ENCODE data around the gene EOMES.

DNA sequence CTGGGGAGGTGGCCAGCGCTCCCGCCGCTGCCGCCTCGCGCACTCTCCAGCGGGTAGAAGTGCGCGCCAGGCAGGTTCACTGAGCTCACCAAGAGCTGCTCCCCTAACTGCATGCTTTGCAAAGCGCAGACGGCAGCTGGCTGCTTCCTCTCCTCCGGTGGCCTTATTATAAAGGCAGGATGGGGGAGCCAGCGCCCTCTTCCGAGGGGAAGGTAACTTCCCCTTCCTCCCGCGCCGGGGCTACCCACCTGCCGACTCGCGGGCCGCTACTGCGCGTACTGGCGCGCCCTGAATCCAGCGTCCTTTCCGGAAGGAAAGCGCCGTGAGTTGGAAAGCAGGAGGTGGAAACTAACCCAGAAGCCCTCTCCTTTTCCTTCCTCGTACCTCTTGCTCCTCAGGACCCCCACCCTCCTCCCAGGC is at the start of gene EOMES:
TSS of gene EOMES (minus strand) at position 142 of the 420 bp plus-strand sequence.
- RAMPAGE, long total RNA = no peak
- RRBS = 2% methylated on average over 14 of the region's 30 CpGs

GRCh38 chr3:28007929-28008766 is 233.3 kb upstream of the CMC1 start:
- RAMPAGE, long total RNA = no peak
- RRBS = no CpG with 5 or more reads among the region's 8 CpGs

DNA sequence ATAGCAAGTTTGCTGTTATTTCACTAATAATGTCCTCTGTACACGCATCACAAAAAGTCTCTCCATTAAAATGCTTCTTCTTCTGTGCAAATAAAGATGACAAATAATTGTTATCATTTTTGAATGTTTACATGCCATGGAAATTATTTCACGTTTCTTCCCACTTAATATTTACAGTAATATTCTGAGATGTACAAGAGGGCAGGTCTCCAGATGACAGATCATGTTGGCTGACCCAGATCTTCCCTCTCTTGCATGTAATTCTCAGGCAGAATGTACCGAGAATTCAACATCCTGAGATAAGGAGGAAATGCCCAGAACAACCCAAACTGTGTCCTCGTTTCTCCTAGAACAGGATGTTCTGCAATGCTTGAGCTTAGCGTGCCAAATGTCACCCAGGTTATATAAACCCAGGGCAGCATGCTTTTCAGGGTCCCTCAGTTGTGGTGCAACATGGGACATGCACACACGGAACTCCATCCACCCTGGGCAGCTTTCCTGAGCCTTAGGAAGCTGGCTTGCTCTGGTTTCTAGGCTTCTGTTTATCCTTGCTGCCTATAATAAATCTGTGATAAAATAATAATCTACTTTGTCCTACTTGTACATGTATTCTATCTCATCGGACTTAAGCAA is 102.2 kb upstream of the CMC1 start:
- RAMPAGE, long total RNA = no peak
- RRBS = no CpG with 5 or more reads among the region's 7 CpGs

GRCh38 chr3:28667843-28668495 is 319.3 kb upstream of the AZI2 start:
- RAMPAGE, long total RNA = no peak
- RRBS = no CpG with 5 or more reads among the region's 5 CpGs

- RAMPAGE, long total RNA = no peak
- RRBS = no CpG with 5 or more reads among the region's 4 CpGs
Measured at GRCh38 chr3:29308596-29309312, 27.9 kb downstream of the RBMS3 start.

DNA sequence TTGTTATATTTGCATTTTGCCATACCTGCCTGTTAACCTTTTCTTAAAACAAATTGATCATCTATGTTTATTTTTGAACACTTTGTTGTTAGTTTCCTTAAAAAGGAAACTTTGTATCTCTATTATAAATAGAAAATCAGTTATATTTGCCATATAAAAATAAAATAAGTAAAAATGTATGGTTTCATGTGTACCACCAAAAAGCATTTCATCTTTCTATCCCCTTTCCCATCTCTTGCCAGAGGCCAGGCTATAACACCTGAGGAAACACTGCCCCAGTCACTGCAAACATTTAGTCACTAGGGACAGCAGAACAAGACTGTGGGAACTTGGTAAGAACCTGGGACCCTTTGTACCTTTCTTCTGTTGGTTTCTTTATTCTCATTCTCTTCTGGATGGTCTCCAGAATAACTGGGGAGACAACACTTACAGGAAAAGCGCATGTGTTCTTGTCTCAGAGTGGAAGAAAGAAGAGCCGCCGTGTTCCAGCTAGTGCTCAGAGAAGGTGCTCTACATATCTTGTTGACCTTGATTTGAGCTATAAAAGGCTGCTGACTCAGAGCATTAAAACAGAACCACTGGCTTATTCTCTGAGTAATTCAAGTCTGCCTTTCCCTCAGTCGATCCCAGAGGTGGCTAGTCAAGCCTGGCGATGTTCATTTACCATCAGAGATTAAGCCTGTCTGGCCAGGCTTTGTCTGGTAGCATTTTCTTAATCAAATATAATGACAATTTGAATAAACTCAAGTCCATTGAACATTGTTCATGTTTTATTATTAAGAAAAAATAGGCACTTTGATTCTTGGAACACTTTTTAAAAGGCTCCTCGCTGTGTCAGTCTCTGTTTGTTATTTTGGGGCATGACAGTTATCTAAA is 361.7 kb downstream of the RBMS3 start:
- RAMPAGE, long total RNA = no peak
- RRBS = no CpG with 5 or more reads among the region's 6 CpGs

DNA sequence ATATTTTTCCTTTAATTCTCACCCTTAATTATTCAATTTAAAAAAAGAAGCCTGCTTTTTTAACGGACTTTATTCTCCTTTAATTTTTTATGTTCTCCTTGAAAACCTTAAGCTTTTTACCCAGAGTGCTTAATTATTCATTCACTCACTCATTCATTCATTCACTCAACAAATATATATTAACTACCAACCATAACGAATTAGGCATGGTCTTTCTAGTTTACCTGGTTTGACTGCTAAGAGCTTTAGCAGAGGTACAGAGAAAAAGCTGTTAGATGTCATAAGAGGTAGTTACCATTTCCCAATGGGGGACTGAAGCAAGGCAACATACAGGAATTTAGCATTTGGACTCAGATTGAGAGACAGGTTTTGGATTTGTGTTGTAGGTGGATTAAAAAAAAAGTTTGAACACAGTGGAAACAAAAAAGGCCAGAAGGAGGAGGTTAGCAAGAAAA is 634.9 kb upstream of the TGFBR2 start:
- RAMPAGE, long total RNA = no peak
- RRBS = no CpG with 5 or more reads among the region's 2 CpGs

GRCh38 chr3:30349499-30349901 is 256.9 kb upstream of the TGFBR2 start:
- RAMPAGE, long total RNA = no peak
- RRBS = no CpG with 5 or more reads among the region's 3 CpGs

- RAMPAGE, long total RNA = no peak
- RRBS = no CpG with 5 or more reads among the region's 3 CpGs
Measured at GRCh38 chr3:30453346-30453879, 153.0 kb upstream of the TGFBR2 start.

GRCh38 chr3:30495554-30496178 is 110.7 kb upstream of the TGFBR2 start:
- RAMPAGE, long total RNA = no peak
- RRBS = no CpG with 5 or more reads among the region's 9 CpGs

DNA sequence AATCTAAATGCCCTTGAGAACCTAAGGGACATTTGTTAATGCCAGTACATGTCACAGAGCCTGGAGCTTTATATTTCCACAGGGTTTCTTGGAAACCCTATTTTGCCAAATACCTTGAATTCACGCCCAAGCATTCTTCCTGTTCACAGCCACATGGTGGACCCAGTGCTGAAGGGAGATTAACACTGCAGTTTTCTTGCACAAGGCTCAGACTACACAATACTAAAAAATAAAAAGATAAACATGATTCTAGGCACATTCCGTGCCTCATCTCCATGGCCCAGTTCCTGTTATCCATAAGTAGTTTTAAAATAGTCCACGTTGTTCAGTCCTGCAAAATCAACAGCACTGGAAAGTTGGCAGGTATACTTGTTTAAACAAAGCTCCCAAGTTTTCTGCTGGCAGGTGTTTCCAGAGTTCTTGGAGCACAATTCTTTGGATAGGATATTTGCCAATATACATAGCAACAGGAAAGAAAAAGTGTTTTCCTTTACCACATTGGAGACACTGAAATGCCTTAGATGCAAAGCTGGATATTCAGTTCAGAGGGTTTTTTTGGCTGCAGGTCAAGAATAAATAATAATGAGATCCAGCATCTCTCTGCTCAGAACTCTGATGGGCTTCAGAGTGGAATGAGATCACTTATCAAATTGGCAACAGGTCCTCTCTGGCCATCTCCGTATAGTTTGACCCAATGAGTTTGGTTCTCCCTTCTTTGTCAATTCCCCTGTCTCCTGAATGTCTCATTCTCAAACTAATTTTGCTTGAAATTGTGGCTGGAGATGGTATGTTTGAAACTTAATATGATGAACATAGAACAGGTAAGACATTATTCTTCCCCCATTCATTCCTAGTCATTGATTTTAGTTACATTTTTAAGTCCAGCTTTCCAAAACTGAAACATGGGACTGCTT is 88.0 kb upstream of the TGFBR2 start:
- RAMPAGE, long total RNA = no peak
- RRBS = no CpG with 5 or more reads among the region's 4 CpGs

GRCh38 chr3:30597131-30597726 is 9.2 kb upstream of the TGFBR2 start:
- RAMPAGE, long total RNA = no peak
- RRBS = no CpG with 5 or more reads among the region's 1 CpG

GRCh38 chr3:30610786-30611606 is 4.6 kb downstream of the TGFBR2 start:
- RAMPAGE, long total RNA = no peak
- RRBS = no CpG with 5 or more reads among the region's 3 CpGs

DNA sequence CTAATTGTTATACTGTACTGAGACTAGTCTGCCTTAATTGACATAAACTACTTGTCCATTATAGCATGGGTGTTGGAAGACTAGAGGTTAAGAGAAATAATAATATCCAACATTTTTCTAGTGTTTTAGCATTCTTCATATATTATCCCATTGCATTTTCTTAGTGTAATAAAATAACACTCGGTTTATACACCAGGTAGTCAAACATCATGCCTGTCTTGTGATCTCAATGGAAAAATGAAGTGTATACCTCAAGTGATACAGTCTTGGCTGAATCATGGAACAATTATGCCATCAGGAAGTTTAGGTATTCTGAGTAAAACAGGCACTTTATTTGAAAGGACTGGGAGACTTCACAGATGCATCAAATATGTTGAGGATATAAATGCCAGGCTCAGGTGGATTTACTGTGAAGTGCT is 8.4 kb downstream of the TGFBR2 start:
- RAMPAGE, long total RNA = no peak
- RRBS = no CpG with 5 or more reads among the region's 1 CpG

DNA sequence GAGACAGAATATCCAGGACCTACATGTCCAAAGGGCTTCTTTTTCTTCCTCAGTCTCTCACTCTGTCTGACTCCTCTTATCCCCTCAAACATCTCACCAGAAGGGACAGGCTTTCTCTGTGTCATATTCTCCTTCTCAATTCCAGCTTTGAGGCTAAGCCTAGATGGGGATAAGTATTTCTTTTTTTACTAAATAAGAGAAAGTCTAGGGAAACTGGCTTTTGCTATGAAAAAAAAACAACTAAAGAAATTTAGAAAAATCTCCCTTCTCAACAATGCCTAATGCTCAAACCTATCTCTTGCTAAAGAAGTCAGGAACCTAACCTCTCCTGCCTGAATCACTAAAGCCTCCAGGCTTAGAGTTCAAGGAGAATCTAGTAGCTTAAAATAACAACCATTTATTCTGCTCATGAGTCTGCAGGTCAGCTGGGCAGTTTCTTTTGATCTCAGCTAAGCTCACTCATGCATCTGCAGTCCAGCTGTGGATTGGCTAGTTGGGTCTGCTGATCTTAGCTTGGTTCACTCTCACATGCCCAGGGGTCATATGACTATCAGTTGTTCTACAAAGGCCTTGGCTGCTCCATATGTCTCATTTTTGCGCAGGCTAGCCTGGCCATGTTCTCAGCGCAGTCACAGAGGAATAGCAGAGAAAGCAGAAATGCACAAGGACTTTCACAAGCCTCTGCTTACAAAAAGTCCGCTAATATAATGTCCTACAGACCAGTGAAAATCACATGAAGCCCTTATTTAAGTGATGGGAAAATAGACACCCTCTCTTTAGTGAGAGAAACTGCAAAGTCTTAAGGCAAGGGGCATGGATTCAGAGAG is 109.3 kb upstream of the STT3B start:
- RAMPAGE, long total RNA = no peak
- RRBS = no CpG with 5 or more reads among the region's 3 CpGs

DNA sequence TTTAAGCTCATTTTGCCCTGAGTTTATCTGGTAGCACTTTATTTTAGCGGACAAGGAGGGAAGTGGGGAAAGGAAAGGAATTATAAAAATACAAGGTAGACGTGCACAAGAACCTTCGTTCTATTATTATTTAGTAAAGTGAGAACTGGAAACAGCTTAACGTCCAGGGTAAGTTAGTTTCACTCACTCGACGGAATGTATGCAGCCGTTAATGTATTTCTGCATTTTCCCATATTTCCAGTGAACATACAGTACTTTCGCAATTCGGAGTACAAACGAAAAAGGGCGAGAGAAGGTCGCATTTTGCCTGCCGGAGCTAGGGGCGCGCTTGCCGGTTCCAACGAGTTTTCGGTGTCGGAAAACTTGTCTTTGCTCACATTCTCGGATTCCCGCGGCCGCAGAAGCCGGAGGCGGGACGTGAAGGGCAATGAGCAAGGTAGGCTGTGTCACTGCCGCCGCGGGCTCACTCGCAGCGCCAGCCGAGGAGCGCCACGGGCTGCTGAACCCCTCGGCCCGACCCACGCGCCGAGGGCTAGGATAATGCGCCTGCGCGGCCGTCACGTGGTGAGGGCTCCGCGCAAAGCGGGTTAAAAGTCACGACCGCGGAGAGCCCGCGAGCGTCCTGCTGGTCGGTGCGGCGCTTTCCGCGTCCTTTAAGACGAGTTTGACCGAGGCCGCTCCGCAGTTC is 1.0 kb upstream of the STT3B start:
- RAMPAGE, long total RNA = no peak
- RRBS = under 1% methylated on average over 9 of the region's 62 CpGs

DNA sequence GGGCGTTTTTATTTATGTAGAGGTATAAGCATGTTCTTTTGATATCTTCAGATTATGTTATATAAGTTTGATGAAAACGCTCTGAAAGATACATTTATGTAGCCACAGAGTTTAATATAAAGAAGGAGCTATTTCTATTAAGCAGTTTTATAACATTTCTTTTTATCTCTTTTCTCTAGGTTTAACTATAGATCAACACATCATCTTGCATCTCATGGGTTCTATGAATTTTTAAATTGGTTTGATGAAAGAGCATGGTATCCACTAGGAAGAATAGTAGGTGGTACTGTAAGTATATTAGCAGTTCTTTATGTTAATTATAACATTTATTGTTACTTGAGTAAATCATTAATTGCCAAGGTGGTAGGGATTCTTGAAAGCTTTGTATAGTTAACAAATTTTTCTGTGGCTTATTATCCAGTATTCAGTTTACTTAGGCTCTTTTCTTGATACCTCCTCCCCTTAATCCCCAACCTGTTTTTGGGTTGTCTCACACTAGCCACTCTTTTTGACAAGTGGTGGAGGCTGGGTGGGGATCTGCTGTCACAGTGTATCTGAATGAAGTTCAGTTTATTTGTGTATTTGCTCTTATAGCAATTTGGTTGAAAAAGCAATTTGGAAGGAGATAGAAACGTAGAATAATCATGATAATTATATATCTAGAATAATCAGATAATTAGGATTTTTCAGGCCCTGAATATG is 43.6 kb downstream of the STT3B start:
- RAMPAGE, long total RNA = no peak
- RRBS = no CpG with 5 or more reads among the region's 3 CpGs

DNA sequence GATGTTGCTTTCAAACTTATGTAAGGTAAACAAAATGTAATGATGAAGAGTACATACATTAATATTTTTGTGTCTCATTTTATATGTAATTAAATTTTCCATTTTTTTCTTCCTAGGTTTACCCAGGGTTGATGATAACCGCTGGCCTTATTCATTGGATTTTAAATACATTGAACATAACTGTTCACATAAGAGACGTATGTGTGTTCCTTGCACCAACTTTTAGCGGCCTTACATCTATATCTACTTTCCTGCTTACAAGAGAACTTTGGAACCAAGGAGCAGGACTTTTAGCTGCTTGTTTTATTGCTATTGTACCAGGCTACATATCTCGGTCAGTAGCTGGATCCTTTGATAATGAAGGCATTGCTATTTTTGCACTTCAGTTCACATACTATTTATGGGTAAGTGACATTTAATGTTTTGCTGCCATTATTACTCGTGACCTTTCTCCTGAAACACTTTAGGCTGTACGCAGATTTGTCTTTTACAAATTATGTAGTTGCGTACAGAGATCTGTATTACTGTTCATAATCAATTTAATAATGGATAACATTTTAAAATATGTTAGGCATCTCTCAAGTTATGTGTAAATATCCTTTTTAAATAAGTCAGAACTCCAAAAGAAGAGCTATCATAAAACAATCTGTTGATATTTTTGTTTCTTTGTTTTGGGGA is 47.1 kb downstream of the STT3B start:
- RAMPAGE, long total RNA = no peak
- RRBS = no CpG with 5 or more reads among the region's 7 CpGs

DNA sequence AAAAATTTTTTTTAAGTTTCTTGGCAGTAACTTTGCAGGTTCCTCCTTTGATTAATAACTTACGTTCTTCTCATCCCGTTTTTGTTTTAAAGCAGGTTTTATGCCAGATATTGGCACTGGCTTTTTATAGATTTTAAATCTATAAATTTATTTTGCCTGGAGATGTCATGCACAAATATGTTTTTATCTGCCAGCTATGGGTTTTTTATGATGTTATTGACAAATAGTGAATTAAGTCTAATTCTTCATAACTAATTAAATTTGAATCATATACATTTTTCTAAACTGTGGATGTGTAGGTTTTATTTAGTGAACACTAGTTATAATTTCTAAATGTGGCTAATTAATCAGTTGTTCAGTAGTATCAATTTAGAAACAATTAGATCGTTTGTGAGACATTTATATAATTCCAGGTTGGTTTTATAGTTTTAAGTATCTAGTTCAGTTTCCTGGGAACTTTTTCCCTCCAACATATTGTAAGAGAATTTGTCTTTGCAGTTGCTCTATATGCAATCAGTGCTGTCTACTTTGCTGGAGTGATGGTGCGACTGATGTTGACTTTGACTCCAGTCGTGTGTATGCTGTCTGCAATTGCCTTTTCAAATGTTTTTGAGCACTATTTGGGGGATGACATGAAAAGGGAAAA is 89.0 kb downstream of the STT3B start:
- RAMPAGE, long total RNA = no peak
- RRBS = no CpG with 5 or more reads among the region's 5 CpGs

GRCh38 chr3:31654576-31654775 is 121.8 kb downstream of the STT3B start:
- RAMPAGE, long total RNA = no peak